Renal cortical epithelial cell (primary cell): ENCODE results near the gene SSX5.

DNA sequence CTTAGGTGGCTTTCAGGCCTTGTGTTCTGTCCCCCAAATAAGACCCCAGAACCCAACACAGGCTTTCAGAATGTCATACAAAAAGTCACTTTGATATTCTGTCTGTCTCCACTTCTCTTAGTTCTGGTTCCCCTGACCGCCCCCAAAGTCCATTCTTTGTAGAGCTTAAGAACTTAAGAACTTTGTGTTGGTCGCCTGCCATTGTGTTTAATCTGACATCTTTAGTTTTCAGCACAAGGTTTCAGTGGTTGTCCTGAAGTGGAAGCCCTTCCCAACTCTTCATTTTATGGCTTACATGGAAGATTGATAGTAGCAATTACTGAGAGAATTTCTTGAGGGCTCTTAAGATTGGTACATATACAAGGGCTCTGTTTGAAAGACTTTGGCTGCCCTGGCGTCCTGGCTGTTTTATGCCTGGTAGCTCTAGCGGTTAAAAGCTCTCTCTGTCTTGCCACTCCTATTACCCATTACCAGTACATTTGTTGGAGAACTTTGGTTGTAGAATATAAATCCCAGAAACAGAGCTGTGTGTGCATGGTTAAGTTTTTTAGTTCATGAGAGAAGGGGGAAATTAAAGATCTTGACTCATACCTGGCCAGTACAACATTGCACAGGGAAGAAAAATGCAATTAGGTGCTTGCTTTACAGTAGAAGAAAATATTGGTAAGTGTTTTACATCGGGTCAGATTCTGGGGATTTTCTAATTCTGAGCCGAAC lies 75.0 kb downstream of the KDM6A start:
- RRBS: no CpG with 5 or more reads among the region's 6 CpGs

DNA sequence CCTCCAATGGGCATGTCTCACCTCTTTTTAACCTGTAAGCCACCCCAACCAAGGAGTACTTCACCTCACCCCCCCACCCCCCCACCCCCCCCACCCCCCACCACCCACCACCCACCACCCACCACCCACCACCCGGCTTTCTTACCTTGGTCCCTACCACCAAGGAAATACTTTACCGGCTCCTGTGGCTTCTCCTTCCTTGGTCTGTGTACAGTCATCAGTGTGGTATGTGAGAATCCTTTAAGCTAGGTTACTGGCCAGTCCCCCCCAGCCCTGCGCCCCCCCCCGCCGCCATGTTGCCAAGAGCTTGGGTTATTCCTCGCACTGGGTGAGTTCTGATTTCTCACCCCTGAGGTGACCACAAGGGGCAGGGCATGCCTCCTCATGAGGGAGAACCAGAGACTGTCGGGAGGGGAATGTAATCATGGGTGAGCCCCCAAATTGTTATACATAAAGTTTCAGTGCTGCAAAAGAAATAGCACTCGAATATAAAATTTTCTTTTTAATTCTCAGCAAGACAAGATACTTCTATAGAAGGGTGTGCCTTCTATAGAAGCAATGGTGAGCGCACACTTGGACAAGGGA lies 133.0 kb downstream of the KDM6A start:
- RRBS: no CpG with 5 or more reads among the region's 9 CpGs

DNA sequence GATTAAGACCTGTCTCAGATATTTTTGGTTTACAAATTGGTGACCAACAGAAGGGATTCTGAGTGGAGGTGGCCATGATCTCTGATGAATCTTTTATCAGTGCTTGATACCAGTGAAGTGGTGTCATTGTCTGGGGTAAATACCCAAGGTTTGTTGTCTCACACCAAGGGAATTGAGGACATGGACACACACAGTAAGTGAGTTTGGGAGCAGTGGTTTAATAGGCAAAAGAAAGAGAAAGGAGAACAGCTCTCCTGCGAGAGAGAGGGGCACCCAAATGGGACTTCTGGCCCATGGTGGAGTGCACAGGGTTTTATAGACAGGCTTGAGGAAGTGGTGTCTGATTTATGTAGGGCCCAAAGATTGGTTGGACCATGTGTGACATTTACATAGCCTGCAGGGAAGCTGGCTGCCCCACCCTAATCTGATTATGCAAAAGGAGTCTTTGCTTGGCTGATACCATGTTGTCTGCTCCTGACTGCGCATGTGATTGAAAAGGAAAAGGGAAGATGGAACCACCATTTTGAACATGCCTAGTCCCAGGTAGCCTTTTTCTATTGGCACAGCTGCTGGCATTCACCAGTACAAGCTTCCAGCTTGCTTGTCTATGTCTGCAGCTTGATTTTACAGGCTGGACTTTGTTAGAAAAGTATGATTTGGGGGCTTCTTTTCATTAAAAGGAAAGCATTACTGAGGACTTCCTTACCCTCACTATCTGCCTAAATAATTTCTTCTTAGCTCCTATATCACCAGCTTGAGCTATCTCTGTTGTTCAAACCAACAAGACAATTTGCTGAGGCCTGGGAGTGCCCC lies 100.0 kb upstream of the DIPK2B start:
- RRBS: no CpG with 5 or more reads among the region's 2 CpGs

GRCh38 chrX:45515184-45516123 lies 314.8 kb upstream of the DIPK2B start:
- RRBS: no CpG with 5 or more reads among the region's 13 CpGs

GRCh38 chrX:45771063-45771591 lies 570.5 kb upstream of the DIPK2B start:
- RRBS: no CpG with 5 or more reads among the region's 8 CpGs

GRCh38 chrX:46333240-46333912 lies 113.7 kb upstream of the KRBOX4 start:
- RRBS: no CpG with 5 or more reads among the region's 8 CpGs

DNA sequence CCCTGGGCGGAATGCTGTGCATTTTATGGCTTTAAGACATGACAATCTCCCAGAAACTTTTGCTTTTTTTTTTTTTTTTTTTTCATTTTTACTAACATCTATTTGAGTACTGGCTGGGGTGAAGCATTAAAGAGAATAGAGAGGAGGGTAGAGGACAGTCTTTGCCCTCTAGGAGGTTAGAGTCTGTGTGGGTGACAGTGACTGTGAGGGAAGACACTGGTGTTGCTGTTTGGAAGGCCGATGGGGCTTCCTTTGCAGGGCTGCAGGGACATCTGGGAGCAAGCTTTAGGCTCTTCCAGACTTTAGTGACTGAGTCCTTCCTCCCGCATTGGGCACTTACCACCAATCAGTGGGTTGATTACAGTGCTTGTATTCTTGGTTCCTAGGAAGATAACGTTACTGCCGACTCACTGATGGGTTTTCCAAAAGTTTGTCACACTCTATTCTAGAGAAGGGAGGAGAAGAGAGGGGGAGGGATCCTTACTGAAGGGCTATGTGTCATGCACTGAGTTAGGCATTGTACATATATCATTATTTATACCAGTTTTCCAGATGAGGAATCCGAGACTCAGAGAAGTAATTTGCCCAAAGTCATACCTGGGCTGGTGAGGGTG lies 3.6 kb downstream of the CHST7 start:
- RRBS: no CpG with 5 or more reads among the region's 6 CpGs

- RRBS: no CpG with 5 or more reads among the region's 2 CpGs
These were observed 19.1 kb upstream of the RP2 start for GRCh38 chrX:46817682-46818114.

- RRBS: no CpG with 5 or more reads among the region's 8 CpGs
These were observed 1.9 kb downstream of the RGN start for GRCh38 chrX:47080040-47080565.

GRCh38 chrX:47080618-47081210 lies 2.5 kb downstream of the RGN start:
- RRBS: 60% methylated on average over 1 of the region's 8 CpGs

DNA sequence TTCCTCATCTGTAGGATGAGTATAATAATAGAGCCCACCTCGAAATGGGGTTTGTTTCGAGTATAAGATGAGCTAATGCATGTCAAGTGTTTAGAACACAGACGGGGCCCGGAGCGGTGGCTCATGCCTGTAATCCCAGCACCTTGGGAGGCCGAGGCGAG lies 716 bp downstream of the NDUFB11 start:
- RRBS: no CpG with 5 or more reads among the region's 7 CpGs

- RRBS: no CpG with 5 or more reads among the region's 42 CpGs
These were observed 2.3 kb upstream of the UBA1 start for GRCh38 chrX:47191117-47192024.

GRCh38 chrX:47209883-47210306 lies 8.6 kb upstream of the CDK16 start:
- RRBS: no CpG with 5 or more reads among the region's 8 CpGs

DNA sequence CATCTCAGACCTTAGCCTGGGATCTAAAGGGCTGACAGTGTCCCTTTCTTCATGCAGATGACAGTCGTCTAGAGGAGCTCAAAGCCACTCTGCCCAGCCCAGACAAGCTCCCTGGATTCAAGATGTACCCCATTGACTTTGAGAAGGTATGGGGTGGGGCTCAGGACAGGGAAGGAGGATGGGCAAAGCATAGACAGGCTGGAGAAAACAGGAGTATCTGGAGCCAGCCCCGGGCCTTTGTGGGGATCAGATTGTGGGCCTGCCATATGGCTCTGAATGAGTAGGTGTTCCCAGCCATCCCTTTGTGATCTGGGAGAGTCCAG lies 6.2 kb upstream of the CDK16 start:
- RRBS: no CpG with 5 or more reads among the region's 2 CpGs

- RRBS: no CpG with 5 or more reads among the region's 2 CpGs
These were observed 26.0 kb downstream of the ZNF81 start for GRCh38 chrX:47862644-47863105.

GRCh38 chrX:48045670-48046352 lies 25.6 kb downstream of the ZNF630 start:
- RRBS: no CpG with 5 or more reads among the region's 8 CpGs

DNA sequence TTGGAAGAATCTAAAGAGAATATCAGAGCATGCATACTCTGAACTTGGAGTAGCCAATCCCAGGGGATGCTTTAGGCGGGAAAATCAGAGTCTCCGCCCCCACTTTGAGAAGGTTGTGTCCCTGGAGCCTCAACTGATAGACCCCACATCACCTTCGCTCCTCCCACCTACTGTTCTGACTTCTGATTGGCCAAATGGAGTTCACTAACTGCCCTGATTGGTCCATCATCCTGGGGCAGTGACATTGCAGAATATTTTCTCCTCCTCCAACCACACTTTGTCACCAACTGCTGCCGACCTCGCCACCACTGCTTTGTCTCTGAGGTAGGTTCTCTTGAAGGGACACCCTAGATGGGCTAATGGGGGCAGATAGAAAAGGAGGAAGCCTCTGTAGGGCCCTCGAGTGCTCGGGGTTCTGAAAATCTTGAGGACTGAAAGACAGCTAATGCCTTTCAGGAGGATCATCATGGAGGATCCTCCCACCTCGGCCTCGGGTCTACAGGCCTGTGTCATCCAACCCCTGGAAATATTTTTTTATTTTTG lies 22.6 kb upstream of the SPACA5B start:
- RRBS: no CpG with 5 or more reads among the region's 9 CpGs

- RRBS: no CpG with 5 or more reads among the region's 11 CpGs
These were observed at the start of gene SSX5 for GRCh38 chrX:48196490-48196870. Gene SSX5 (minus strand): TSS chrX:48196795.

DNA sequence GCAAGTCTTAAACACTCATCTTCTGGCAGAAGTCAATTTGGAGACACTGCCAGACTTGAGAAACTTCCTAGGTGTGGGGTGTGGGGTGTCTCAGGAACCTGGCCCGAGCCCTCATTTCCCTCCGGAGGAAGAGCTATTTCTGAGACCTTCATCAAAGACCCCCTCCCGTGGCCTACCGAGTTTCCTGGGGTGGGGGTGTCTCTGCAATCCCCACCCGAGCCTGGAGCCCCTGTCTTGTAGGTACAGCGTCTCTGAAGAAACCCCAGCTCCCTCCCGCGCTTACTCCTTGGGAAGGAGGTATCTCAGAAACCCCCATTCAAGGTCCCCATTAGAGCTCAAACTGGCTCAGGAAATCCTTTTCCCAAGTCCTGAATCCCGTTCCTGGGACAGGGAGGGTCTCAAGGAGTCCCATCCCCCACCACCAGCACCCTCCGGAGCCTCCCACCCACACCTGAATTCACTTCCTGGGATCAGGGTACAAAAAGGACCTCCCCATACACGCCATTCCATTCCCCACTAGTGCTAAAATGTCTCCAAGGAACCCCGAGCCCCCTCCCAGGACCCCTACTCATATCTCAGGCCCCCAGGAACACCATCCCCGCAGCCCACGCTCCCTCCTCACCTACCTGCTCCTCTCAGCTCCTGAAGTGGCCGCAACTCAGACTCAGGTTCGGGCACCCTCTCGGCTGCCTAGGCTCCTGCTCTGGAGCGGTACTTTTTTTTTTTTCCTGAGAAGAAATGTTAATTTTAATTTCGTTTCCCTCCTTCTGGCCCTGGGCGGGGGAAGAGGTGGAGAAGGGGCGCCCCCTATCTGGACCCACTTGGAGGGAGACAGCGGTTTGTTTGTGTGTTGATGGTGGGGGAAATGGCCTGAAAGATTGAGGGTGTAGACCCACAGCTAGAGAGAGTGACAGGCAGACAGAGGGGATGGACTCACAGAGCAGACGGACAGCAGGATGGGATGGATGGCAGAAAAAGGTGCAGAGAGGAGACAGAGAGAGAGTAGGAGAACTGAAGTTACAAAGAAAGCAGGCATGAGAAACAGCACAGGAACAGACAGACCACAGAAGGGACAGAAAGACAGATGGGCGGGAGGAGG lies 1.0 kb downstream of the SLC38A5 start:
- RRBS: no CpG with 5 or more reads among the region's 24 CpGs

- RRBS: no CpG with 5 or more reads among the region's 18 CpGs
These were observed 375 bp upstream of the FTSJ1 start for GRCh38 chrX:48475673-48475974.